Left colon (tissue), 1 donor: ENCODE results near the genes PPM1H and RASSF3.

DNA sequence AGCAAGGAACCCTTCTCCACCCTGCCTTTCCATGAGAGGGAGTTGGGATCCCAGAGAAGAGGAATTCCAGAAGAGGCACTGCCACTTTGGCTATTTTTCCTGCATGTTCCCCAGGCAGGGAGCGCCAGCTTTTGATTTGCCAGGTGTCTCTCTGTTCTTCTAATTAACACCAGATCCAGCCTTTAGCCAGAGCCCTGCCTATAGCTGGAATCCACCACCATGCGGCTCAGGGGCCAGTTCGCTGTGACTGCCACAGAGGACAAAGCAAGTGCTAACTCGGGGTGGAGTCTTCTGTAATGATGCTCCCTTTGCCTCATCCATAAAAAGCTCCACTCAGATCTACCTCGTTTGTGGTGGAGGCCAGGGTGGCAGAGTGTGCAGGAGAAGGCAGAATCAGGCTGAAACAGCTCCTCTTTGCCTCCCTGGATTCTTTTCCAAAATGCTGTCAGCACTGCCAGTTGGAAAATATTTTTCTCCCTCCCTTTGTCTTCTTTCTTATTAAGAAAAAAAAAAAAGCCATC lies 17.9 kb upstream of the CTDSP2 start:
- PRO-cap = unidirectional peak, plus-strand start at position 351 of the sequence

- PRO-cap = no peak
Measured at GRCh38 chr12:57890357-57891152, 44.0 kb upstream of the CTDSP2 start.

DNA sequence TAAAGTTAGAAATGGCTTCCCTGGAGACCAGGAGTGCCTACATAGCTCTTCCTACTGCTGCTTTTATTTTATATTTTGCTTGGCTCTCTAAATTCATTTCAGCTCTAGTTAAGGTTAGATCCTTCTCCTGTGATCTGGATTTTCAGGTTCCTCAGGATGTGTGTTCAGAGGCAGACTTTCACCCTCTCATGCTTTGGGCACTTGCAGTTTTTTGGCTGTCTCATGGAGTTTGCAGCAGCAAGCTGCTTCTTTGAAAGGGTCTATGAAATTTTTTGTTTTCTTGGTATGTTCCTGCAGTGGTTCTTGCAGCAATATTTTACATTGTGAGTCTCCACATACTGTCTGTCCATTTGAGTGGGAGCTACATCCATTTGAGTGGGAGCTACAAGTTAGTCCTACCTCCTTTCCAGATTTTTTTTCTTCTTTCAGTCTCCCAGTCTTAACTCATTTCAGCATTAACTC lies 93.4 kb downstream of the ATP23 start:
- PRO-cap = no peak

DNA sequence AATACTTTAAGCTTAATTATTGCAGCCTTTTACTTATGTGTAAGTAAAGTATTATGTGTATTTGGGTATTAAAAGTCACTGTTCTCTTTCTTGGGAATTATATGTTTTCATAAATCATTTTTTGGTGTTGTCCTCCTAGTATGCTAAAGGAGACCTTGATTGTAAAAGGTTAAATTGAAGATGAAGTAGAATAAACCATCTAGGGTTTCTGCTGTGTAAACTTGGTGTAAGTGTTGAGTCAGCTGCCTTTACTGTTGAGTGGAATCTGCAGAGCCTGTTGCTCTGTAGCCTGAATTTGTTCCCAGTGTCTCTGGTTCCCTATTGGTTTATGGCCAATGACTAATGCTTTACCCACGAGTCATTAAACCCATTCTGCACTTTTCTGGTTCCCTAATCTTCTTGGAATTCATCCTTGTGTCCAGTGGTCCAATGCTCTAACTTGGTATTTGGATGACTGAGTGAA lies 423.3 kb downstream of the ATP23 start:
- PRO-cap = no peak

DNA sequence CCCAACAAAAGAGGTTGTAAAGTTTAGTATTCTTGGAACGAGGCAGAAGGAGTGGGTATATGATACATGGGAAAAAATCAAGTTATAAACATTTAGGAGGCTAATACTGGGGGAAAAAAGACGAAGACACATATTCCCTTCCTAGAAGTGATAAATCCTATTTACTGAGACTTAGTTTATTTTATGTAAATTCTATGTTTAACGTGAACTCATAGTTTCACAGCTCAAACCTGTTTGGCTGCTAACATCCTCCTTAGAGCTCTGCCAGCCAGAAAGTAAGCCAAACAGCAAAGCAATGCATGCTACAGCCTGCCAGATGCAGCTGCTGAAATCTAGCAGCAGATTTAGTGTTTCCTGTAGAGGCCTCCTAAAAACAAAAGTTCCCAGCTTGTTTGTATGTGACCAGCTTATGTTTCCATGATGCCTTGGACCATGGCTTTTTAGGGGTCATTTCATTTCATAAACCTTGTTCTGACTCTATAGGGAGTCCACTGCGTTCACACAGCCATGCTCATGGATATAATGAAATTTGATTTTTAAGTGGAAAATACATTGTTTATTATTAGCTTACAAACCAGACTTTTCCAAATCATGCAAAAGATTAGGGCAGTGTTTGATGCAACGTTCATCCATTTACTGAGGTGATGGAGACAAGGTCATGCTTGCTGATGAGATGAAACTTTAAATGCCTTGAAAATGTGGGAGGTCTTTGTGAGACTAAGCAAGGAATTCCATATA lies 157.3 kb upstream of the LRIG3 start:
- PRO-cap = no peak

DNA sequence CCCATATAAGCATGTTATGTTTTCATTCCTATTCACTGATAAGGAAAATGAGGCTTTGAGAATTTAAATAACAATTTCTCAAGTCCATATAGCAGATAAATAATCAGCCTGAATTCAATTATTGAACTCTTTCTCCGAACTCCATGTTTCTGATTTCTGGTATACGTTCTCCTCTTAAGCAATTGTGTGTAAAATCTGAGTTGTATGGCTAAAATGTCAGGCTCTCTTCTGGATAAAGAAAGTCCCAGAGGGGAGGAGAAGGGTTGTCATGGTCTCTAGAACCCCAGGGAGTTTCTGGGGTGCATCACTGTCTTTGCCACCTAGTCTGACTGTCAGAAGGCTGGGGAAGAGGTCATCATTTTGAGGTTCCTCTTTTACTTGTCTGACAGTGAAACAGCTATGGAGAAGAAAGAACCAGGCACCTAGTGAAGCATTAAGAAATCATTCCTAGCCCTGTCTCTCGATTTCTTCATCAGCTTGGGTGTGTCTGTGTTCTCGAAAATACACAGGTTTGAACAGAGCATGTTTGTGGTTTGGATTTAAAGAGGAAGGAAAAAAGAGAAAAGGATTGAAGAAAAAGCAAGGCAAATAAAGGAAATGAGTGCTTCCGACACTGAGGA lies 158.6 kb upstream of the LRIG3 start:
- PRO-cap = no peak

DNA sequence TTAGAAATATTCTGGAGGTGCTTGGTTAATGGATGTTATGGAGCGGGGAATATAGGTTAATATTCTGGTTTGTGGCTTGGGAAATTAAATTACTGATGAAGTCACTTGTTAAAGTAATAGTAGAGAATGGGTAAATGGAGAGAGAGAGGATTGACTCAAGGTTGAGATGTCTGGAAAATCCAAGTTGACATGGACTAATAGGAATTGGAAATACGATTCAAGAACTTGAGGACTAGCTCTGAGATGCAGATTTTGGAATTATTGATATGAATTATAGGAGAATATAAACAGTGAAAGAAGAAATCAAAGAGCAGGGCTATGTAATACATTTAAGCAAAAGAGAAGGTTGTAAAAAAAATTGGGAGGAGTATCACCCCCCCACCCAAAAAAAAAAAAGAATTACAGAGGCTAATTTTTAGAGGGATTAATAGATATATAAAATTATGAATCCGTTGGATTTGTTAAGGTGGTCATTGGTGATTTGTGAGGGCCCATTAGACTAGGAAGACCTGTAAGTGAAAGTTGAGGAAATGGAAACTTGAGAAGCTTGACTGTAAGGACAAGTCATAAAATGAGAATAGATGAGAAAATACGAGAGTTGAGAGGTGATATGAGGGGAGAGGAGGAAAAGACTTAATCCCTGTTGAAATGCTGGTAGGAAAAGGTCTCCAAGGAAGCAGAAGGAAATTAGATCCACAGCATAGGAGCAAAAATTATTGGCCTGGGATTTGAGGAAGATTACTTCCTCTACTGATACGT lies 15.0 kb downstream of the USP15 start:
- PRO-cap = no peak

- PRO-cap = no peak
Measured at GRCh38 chr12:62403886-62404756, 62.5 kb upstream of the MON2 start.

DNA sequence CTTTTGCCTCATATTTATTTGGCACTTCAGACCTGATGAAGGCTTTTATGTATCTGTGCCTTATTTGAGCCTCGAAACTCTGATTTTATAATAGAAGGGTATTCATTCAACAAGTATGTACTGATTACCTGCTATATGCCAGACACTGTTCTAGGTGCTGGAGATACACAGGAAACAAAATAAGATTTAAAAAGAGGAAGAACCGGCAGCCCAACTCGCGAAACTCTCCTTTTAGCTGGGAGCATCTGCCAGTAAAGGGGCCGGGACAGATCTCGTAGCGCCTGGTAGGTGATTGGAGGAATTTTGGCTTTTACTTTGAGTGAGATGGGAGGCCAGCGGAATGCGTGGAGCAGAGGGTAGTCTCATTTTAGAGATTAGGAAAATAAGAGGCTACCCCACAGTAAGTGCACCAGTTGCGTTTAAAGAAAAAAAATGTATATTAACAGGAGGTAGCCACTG lies 621 bp upstream of the MON2 start:
- PRO-cap = no peak

GRCh38 chr12:62632418-62633223 lies 166.0 kb downstream of the MON2 start:
- PRO-cap = unidirectional peak, minus-strand start at chr12:62632617

GRCh38 chr12:62817514-62818406 lies 117.2 kb downstream of the PPM1H start:
- PRO-cap = no peak

DNA sequence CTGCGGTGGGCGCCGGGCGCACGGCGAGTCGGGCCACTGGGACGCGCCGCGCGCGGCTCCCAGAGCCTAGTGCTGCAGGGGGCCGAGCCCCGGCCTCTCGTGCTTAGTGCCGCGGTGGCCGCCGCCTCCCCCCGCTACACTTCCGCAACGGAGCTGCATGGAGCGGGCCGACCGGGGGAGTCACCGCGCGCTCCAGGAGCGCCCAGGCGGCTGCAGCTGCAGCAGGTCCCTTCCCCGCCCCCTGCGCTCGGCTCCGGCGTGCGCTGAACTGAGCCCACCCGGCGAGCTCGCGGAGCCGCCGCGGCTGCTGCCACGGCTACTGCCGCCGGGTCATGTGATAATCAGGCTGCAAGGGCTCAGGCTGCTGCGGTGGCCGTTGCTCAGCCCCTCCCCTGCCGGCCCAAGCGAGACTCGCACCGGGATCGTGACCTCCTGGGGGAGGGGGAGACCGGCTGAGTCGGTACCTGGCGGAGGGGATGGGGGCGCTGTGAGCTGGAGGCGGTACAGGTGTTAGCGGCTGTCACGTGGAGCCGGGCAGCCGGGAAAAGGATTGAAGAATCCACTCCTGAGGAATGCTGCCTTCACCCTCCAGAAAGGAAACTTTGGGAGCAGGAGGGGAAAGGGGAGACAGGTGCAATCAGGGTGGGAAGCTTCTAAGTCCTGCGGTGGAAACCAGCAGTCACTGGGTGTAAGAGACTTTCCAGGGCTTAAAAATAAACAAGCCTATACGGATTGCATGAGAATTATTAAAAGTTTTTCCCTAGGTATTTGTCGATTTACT lies at the start of gene PPM1H:
Gene PPM1H (minus strand): TSS at position 336 of the 781 bp plus-strand sequence.
- PRO-cap = unidirectional peak, minus-strand start at position 243 of the sequence; unidirectional peak, minus-strand start at position 334 of the sequence

- PRO-cap = no peak
Measured at GRCh38 chr12:63811295-63811822, 31.6 kb downstream of the RXYLT1 start.

DNA sequence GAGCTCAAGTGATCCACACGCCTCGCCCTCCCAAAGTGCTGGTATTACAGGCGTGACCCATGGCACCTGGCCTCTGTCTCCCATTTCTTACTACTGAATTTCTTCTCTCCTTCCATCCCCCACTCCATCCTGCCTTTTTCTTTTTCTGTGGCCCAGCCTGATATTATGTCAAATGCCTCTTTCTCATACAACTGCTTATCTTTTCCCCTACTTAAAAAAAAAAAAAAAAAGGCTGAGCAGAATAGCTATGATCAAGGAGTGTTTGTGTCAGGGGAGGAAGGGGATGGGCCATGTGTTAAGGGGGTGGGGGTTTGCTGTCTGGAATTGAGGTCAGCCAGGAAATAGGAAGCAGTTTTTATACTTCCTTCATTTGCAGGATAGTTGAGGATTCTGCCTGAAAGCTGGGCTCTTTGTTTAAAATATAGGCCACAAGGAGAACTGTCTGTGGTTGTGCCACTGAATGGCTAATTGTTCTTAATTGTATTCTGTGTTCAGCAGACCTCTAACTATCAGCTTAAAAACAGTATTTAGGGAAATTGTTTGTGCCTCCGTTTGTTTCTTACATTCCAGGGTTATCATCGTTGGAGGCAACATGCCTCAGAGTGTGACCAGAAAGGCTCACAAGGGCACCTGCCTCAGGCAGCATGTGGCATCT lies 95.8 kb downstream of the SRGAP1 start:
- PRO-cap = no peak

GRCh38 chr12:64219023-64219654 lies 3.0 kb downstream of the KICS2 start:
- PRO-cap = no peak

DNA sequence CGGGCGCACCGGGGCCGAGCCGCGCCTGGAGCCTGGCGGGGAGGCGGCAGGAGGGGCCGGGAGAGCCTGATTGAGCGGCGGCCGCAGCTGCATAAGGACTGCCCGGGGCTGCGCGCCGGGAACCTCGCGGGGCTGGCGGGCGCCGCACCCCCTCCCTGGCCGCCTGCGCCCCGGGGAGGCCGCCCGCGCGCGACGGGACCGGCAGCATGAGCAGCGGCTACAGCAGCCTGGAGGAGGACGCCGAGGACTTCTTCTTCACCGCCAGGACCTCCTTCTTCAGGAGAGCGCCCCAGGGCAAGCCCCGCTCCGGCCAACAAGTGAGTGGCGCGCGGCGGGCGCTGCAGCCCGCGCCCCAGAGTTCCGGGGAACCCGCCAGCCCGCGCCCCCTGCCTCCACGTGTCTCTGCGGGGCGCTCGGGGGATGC lies at the start of gene RASSF3:
Gene RASSF3 (plus strand): TSS at position 69 of the 424 bp plus-strand sequence.
- PRO-cap = bidirectional peak, plus-strand start at position 59 of the sequence, minus-strand start outside the sequence

GRCh38 chr12:64631869-64632788 lies 21.8 kb downstream of the RASSF3 start:
- PRO-cap = no peak

- PRO-cap = no peak
Measured at GRCh38 chr12:64670011-64670525, 59.8 kb downstream of the RASSF3 start.

GRCh38 chr12:64671281-64671641 lies 61.0 kb downstream of the RASSF3 start:
- PRO-cap = unidirectional peak, minus-strand start at chr12:64671429

- PRO-cap = no peak
Measured at GRCh38 chr12:65640348-65641020, 183.8 kb upstream of the HMGA2 start.